GM23248 (cell line): Measurements from ENCODE around the genes PRICKLE1, PUS7L and TWF1.

GRCh38 chr12:39341647-39342312, 101.1 kb downstream of the KIF21A start:
- RAMPAGE, long total RNA: no peak

- RAMPAGE, long total RNA: no peak
Observed at GRCh38 chr12:39351546-39352325, 91.2 kb downstream of the KIF21A start.

- RAMPAGE, long total RNA: no peak
Observed at GRCh38 chr12:39622231-39622710, 2.7 kb upstream of the ABCD2 start.

DNA sequence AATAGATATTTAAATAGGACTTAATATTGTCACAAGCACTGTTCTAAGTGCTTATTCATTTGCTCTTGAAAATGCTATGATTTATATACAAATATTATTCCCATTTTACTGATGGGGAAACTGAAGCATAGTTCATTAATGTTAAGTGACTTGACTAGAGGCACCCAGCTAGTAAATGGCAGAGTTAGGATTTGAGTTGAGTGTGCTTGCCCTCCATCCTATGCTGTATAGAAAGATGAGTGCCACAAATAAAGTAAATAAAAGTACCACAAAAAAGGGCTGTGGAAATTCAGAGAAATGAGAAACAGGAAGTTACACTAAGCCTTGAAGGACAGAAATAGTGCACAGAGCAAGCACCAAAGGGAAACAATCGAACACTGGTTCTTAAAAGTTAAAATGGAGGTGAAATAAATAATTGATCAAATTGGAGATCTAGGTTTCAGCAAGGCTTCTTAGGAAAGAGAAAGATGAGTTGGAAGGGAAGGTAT, 2.8 kb downstream of the C12orf40 start:
- RAMPAGE, long total RNA: no peak

DNA sequence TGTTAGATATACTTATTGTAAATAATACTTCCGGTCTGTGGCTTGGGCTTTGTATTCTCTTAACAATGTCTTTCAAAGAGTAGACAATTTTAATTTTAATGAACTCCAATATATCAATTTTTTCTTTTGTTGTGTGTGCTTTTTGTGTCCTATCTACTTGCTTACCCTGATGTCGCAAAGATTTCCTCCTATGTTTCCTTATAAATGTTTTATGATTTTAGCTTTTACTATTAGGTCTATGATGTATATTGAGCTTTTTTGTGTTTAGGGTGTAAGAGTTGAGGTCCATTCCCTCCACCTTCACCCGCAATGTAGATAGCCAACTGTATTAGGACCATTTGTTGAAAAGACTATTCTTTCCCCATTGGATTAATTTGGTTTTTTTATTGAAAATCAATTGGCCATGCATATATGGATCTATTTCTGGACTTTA, 182.9 kb downstream of the C12orf40 start:
- RAMPAGE, long total RNA: no peak

- RAMPAGE, long total RNA: no peak
Observed at GRCh38 chr12:39912382-39913126, 193.3 kb downstream of the SLC2A13 start.

DNA sequence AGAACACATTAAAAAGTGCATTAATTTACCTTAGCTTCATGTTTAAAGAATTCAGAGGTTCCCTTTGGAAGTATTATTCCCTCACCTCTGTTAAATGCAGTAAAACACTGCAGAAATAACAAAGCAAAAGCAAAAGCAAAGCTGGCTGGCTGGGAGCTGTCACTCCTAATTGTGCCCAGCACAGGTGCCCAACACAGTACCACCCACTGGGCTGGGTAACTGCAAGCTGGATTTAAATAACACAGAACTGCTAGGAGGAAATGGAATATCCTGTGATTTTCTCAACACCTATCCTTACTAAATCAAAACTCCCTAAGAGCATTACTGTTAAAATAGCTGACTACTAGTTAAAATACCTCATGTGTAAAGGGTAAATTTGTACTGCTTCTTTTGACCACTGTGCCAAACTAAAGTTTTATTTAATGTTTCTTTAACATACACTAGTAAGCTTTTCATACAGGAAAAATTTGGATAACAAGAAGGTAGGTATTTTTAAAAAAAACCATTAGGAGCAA, 72.5 kb downstream of the SLC2A13 start:
- RAMPAGE, long total RNA: no peak

DNA sequence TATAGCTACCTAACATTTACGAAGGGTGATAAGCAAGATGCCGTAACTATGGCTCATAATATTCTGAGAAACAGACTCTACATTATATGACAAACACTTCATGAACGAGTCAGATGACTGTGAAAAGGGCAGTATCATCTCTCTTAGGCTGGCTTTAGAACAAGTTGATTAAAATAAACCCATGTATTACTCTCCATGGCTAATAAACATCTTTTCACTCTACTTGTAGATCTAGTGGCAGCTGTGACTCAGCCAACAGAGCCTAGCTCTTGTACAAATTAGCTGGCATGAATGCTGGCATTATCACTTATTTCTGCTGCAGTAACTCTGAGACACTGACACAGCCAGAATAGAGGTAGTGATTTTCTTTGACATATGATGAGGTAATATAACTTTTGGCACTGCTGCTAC, 47.1 kb downstream of the SLC2A13 start:
- RAMPAGE, long total RNA: no peak

DNA sequence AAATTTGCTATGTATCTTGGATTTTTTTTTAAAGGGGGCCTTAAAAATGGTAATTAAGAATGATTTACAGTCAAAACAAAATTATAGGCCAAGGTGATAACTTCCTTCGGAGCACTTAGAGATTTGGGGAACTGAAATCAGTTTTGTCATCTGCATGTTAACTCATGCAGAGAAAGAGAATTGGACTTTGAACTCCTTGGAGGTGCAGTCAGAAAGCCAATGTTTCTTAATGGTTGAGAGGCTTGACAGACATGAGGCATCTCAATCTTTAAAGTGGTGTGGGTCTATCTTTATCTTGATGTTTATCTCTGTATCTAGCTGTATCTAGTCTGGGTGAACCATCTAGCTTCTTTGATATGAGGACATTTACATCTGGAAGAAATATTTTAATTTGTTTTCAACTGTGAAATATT, 1.5 kb downstream of the LRRK2 start:
- RAMPAGE, long total RNA: no peak

DNA sequence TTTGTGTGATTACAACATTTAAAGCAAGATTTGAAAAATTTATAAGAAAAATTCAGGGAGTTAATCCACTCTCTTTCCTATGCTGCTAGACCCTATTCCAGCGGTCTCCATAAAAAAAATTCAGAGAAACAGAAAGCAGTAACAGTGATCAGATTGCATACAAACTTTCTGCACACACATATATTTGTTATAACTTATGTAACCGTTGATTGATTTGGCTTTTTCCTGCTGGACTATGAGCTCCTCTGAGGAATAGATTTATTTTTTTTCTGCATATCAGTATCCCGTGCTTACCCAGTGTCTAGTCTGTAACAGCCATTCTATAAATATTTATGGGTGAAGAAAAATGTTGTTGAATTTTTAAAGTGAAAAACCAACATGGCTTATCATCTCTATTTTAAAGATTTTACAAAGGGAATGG, 68.2 kb downstream of the LRRK2 start:
- RAMPAGE, long total RNA: no peak

- RAMPAGE, long total RNA: no peak
Observed at GRCh38 chr12:41521709-41522594, 333.8 kb downstream of the PDZRN4 start.

- RAMPAGE, long total RNA: no peak
Observed at GRCh38 chr12:42422162-42422680, 96.3 kb downstream of the PPHLN1 start.

DNA sequence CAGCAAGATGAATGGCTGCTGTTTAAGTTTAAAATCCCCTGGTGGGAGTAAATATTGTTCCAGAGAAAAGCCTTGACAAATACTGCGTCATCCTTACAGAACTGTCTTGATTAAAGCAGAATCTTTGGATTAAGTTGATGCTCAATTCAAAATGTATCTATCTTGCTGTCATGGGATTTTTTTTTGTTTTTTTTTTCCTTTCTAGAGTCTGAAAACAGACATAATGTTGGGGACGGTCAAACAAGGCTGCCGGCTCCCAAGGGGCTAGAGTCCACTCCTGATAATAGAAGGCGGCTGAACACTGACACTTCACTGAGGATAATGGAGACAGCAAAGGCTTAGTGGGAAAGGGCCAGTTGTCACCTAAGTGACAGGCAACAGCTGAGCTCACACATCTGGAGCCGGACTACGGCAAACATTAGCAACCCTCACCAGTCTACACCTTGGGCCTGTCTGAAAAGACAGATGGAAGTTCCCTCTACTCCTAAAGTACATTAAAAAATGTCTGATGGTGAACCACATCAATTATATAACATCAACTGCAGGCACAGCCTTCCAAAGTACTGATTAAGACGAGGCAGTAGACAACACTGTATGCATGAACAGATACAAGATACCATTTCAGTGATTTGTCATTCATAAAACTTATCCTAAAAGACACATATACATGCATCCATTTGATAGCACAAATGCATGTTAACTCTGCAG, 1.6 kb downstream of the PRICKLE1 start:
- RAMPAGE, long total RNA: no peak

- RAMPAGE, long total RNA: no peak
Observed at GRCh38 chr12:42589469-42590523, at the start of gene PRICKLE1. TSS of gene PRICKLE1 (minus strand) at chr12:42589746.

DNA sequence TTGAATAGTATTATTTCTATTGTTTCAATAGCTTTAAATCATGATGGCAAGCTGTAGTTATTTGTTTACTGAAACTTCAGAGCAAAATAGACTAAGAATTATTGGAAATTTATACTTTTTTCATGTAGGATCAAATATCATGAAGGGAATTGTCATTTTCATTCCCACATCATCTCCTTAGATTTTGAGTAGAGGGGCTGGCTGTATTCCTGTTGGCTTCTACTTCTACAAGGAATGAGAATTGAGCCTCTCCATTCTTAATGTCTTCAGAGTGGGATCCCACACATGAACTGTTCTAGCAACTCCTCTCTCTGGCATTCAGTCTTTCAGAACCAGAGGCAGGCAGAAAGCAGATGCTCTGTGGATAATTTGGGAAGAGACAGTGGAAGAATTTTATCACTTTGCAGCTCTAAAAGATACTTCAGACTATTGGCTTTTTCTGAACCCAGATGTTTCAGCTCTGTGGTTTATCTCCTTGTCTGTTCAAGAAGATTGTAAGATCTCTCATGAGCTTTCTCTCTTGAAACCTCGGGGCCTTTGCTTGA, 106.7 kb upstream of the PRICKLE1 start:
- RAMPAGE, long total RNA: no peak

DNA sequence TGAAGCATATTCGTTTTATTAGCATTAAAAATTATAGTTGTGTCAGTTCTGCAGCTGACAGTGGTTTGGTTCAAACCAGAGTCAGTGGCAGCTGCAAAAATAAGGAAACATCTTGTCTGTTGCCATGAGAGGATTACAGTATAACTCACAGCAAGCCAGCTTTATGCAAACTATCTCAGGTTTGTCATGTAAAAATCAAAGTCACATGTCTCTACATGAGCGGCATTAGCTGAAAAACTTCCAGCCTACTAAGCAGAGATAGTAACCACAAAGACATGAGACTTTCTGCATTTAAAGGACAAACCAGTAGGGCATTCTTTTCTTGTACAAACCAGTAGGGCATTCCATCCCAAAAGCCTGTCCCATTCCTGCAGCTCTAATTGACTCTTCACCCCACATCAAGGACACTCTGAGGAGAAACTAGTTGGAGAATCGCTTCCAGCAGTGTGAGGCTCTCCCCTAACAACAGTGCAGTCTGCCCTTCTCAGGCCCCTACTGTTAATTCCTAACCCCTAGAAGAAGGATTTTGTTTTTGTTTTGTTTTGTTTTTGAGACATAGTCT, 279.7 kb downstream of the ADAMTS20 start:
- RAMPAGE, long total RNA: no peak

- RAMPAGE, long total RNA: no peak
Observed at GRCh38 chr12:43758018-43758828, at the start of gene PUS7L. TSS of gene PUS7L (minus strand) at chr12:43758790.

DNA sequence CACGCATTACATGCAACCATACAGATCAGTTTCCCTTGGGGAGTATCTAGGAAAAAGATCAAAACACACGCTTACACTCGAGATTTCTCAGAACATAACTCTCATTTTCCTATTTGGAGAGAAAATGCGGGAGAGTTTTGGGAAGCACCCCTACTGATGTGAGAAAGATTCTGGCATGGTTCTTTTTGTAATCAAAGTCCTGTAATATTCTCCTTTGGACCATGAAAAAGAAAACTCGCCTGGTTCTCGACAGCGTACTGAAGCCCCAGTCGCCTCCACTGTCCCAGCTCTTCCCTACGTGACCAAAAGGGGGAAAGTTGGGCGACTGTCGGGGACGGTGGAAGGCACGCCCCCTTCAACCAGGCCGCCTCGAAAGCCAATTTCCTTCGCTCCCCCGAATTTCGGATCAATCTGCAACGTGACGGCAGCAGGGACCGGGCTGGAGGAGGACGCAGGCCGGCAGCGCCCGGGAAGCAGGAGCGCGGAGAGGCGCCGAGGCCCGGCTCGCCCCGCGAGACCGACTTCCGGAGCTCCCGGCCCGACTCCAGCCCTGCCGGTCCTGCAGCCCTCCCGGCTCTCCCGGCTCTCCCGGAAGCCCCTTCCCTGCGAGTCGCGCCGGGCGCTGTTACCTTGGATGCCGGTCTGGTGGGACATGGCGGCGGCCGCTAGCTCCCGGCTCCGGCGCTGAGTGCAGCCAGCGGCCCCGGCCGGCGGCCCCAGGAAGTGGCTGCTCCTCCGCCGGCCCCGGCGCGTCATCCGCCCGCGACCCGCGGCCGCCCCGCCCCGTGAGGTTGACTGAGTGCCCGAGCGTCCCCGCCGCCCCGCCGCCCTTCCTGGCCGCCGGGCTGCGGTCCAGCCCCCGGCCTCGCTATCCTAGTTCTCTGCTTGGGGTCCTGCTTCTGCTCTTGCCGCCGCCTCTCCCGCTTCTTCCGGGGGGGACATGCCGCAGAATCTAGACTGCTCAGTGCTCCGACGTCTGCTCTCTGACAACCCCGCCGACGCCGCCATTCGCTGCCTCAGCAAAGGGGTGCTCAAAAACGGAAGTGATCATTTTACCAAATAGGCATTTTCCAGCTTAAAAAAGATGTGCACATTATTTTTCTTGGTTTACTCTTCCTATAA, at the start of gene TWF1:
Gene TWF1 (minus strand): TSS at position 726 of the 1,122 bp plus-strand sequence.
- RAMPAGE, long total RNA: start-site peak on the minus strand centred at position 708 of the sequence, 84 bp wide, 820 and 1,347 reads in 2 replicates

GRCh38 chr12:43846769-43848135, 11.4 kb downstream of the TMEM117 start:
- RAMPAGE, long total RNA: no peak

DNA sequence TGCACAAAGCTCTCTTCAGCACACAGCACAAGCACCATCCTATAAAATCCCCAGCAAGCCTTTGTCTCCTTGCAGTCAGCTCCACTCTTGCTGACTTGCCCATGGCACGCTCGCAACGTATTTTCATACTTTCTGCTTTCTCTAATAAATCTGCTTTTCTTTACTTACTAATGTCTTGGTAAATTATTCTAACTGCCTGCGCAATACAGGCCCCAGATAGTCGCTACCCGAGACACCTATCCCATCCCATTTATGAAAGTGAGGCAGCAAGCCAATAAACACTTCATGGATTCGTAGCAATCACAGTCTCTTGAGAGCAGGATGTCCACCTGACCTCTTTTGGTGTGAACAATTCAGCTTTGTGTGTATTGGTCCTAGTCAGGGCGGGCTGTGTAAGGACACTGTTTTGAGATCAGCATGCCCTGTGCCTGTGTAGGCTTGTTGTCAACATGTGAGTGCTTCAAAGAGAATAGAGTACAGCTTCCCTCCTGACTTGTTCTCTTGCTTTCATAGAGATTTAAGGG, 49.0 kb downstream of the TMEM117 start:
- RAMPAGE, long total RNA: no peak